Heart (tissue), 3 donors: ENCODE measurements around the genes PTMA and DIS3L2.

DNA sequence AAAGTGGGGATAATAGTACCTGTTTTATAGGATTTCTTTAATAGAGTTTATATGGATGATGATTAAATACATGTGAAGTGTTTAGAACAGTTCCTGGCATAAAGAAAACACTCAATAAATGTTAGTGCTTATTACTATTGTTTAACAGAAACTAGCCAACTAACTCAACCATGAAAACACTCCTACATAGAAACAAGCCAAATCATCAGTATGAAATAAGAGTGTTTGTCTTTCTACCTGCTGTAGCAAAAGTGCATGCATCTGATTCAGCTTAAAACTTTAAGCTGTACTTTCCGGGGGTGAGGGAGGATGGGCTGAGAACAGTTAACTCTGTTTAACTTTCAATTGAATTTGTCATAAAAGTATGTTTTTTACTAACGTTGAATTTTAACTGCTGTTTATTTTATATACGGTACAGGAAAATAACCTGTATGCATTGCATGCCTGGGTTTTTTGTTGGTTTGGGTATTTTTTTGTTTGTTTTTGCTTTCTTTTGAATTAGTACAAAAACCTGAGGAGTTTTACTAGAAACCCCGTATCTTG, 6.7 kb downstream of the HTR2B start:
- RAMPAGE, long total RNA, 2 experiments = no peak in any of the 2 experiments

GRCh38 chr2:231281168-231281792, 82.8 kb downstream of the ARMC9 start:
- RAMPAGE, long total RNA, 2 experiments = no peak in any of the 2 experiments

DNA sequence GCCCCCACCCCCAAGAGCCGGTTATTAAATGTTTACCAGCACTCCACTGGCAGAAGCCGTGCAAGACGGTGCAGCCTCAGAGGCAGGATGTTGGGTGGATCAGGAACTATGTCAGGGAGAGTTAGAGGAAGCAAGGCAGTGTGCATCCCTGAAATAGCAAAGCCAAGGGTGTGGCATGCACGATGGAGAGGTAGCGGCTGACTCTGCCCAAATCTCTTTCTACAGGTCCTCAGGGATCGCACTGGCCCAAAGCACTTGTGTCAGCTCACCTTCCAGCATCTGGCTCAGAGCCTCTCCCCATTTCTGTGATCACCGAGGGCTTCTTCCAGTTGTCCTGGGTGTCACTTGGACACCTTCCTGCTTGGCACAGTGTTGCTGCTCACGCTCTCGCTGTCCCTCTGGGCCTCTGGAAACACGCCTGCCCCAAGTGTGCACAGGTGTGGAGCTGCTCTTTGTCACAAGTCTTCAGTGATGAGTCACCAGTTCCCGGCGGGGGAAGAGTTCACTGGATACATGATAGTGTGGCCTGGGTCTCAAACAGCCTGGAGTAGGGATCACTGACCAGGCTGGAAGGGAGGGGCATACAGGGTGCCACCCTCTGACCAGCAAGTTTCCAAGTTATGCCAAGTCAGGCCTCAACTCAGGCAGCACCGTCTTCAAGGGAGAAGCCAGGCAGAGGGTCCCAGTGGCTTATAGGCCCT, 17.3 kb upstream of the B3GNT7 start:
- RAMPAGE, long total RNA, 2 experiments = no peak in any of the 2 experiments

DNA sequence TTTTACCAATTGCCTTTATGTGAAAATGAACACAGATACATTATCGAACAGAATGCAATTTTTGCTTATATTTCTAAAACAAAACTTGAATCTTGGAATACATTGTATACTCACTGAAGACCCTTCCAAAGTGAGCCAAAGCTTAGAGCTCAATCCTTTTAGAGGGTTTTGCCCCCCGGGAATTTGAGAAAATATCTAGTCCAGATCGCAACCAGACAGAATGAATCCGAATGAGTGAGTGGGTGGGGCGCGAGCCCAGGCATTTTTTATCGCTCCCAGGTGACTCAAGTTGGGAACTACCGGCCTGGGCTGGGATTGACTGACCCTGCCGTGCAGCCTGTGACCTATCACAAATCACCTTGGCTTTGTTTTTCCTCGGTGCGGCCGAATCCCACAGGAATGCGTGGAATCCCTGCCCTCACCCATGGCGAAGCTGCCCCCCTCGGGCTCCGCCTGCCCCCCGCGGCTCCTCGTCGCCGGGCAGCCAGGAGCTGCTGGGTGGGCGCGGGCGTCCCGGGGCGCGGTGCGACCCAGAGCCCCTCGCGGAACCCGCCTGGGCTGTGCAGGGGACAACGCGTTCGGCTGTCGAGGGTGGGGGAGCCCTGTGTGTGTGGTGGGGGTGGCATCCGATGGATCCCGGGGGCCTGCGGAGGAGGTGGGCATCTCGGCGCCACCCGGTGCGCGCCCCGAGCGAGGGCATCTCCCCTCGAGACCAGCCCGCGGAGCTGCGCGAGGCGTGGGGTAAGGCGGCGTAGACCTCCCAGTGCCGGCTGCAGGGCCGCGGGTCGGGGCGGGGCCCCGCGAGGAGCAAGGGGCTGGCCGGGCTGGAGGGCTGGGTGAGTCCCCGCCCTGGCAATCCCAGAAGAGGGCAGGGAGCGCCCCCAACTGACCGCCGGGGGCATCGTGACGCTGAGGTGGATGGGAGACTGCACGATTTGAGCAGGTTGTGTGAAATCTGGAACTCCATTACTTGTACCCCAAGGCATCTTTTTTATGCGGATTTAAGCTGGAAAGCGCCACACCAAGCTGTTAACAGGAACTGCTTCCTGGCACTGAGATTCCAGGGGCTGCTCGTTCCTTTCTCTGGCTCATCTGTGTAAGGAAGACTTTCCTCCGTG, 16.5 kb downstream of the B3GNT7 start:
- RAMPAGE, long total RNA, 2 experiments = no peak in any of the 2 experiments

DNA sequence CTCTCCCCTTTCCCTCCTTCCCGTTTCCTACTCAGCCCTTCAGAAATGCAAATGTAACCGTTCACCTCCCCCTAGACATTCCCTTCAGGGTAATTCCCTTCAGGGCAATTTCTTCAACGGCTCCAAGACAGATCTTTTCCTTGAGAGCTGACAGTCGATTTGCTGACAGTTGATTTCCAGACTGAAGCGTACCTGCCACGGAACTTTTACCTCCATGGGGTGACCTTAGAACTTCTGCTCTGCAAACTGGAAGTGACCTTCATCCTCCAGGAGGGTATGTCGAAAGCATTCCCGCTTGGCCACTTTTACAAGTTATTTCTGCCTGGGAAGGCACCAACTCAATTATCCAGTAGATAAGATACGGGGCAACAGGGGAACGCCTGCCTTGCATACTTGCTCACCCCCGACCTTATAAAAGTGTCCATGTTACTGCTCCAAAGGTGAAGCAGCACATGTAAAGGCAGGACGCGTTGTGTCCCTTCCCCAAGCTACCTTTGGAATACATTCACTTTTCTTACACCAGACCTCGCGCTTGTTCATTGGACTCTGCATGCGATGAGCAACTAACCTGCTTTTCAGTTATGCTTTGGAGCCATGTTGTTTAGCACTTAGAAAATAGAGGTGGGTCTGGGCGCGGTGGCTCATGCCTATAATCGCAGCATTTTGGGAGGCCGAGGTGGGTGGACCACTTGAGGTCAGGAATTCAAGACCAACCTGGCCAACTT, 18.6 kb downstream of the B3GNT7 start:
- RAMPAGE, long total RNA, 2 experiments = no peak in any of the 2 experiments

DNA sequence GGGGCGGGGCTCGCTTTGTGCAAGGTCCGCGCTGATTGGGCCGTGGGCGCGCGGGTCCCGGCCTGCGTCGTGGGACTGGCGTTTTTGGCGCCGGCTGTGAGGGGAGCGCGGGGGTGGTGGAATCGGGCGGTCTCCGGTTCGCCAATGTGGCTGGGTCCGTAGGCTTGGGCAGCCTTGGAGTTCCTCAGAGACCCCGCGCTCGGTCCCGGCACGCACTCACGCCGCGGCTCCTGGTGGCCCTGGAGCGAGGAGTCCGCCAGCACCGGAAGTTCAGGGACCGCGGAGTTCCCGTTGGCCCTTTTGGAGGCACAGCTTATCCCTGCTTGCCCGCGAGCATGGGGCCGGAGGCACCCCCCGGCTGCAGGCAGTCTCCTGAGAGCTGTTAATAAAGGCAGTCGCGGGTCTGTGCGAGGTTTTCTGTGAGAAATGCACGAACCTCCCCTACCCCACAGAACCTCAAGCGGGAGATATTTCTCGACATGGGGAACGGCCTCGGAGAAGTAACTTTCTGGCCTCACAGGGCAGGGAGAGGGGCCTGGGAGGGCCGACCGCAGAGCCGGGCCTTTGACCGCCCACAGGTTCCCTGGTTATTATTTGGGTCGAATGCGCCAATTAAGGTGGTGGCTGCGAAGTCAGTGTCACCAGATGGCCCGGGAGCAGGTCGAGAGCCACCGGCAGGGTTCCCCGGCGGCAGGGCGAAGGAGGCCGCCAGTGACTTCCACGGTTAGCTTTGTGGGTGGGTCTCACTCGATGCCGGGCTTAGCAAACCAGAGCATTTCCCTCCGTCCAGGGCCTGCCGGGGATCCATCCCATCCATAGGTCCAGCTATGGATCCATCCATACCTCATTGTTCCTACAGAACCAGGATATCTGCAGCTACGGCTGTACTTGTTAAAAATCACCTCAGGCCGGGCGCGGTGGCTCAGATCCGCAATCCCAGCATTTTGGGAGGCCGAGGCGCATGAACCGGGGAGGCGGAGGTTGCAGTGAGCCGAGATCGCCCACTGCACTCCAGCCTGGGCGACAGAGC, 714 bp upstream of the NCL start:
- RAMPAGE, long total RNA, 2 experiments = no peak in any of the 2 experiments

GRCh38 chr2:231707948-231708753, at the start of gene PTMA:
TSS of gene PTMA (plus strand) at chr2:231708525.
- RAMPAGE, long total RNA, 2 experiments = start-site peak on the plus strand in 2 of 2 experiments, at chr2:231708525-231708718 at its widest, 26 to 28,519 reads per replicate

DNA sequence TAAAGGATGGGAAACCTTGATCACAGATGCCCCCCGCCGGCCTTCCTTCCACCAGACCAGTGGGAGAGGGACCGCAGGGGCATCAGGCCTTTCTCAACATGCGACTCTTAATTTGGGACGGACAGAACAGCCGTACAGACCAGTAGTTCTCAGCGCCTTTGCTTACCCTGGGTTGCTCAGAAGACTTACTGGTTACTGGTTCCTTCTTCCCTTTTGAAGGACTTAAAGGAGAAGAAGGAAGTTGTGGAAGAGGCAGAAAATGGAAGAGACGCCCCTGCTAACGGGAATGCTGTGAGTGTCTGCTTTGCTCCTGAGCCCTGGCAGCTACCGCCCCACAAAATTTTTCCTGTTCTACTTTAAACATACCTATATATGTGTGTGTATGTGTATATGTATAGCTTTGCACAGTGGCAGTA, 2.8 kb downstream of the PTMA start:
- RAMPAGE, long total RNA, 2 experiments = no peak in any of the 2 experiments

GRCh38 chr2:231713268-231713480, 4.8 kb downstream of the PTMA start:
- RAMPAGE, long total RNA, 2 experiments = no peak in any of the 2 experiments

DNA sequence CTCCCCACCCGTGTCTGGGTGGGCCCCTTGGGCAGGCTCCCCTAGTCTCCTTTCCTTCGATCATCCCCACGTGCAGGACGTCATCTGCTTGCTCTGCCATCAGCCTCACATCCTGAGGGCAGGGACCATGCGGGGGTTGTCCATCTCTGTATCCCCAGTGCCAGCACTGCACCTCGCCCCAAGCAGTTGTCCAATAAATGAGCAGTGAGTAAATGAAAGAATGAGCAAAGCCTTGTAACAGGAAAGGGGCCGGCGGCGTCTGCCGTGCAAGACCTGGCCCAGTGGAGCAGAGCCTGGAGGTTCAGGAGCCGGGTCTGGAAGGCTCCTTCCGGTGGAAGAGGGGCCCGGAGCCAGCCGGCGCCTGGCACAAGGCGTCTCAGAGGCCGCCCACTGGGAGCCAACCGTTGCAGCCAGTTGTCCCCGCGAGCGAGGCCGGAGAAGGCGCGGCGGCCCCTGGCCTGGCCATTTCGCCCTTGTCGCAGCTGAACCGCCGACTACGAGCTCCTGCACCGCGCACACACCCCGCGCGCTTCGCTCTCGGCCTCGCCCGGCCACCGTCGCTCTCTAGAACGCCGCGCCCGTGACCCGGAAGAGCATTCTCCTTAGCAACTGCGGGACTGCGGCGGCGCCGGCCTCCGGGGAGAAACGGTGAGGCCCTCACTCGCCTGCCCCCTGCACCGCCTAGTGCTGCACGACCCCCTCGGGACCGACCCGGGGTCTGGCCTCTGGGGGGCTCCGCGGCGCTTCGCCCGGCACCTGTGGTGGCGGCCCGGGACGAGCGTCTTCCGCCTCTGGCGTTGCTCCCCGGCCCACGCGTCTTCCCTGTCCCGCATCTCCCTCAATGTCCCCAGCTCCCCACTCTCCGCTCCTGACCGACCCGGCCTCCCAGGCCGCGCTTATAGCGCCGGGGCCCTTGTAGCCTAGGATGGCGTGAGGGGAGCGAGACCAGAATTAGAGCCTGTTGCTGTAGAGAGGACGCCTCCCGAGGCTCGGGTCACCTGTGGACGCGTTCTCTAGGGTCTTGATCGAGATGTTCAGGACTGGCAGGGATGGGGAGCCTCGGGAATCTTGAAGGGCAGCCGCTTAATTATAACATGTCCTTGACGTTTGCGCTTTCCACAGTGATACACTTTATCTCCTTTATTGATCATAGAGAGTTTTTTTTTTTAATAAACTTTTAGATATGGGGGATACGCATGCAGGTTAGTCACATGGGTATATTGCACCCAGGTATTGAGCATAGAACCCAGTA, at the start of gene DIS3L2:
DIS3L2 (plus strand) TSS at position 596 of the 1,252 bp plus-strand sequence.
- RAMPAGE, long total RNA, 2 experiments = start-site peak on the minus strand in 1 of 2 experiments, centred at position 528 of the sequence, 14 reads per replicate

DNA sequence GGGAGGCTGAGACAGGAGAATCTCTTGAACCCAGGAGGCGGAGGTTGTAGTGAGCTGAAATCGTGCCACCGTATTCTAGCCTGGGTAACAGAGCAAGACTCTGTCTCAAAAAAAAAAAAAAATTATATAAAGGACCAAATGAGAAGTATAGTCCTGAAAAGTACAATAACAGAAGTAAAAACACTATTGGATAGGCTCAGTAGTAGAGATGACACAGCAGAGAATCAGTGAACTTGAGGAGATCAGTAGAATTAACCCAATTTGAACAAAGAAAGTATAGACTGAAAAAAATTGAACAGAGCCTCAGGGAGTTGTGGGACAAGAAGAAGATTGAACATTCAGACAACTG, 172.3 kb downstream of the DIS3L2 start:
- RAMPAGE, long total RNA, 2 experiments = no peak in any of the 2 experiments

DNA sequence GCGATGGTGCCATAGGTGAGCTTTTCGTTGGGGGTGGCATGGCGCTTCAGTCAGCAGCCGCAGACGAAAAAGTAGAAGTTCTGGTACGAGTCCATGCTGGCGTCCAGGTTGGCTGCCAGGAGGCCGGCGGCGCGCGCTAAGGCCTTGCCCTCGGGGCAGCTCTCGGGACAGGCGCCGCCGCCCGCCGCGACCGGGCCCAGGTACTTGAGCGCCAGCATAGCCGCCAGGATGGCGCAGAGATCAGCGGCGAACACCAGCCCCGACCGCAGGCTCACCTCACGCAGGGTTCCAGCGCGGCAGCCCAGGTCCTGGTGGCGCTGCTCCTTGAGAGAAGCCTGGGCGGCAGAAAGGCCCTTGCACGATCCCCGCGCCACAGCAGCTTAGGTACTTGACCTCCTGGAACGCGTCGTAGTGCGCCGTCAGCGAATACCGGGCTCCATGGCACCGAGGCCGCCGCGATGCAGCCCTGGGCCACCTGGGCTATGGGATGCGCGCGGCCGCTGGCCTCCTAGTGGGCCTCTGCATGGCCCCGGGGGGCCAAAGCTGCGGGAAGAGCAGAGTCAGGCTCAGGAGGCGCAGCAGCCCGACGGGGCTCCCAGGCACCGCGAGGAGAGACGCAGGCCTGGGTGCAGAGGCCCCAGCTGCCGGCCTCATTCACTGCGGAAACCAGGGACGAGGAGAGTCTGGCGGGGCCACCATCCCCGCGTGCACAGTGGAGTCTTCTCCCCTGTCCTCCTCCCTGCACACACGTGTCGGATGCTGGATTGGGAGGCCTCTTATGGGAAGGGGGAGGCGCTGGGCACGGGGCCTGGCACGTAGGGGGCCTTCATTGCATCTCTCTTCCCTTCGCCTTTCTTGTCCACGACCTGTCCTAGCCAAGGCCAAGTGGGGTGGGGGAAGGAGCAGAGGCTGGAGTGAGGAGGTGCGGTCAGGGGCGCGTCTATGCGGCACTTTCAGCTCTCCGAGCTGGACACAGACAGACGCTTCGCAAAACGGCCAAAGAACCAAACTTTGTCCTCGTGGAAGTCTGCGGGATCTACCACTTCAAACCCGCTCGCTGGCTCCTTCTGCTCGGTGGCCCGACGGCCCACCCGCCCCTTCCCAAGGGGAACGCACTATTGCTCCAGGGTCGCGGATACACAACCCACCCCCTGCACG, 13.1 kb downstream of the ALPG start:
- RAMPAGE, long total RNA, 2 experiments = no peak in any of the 2 experiments

DNA sequence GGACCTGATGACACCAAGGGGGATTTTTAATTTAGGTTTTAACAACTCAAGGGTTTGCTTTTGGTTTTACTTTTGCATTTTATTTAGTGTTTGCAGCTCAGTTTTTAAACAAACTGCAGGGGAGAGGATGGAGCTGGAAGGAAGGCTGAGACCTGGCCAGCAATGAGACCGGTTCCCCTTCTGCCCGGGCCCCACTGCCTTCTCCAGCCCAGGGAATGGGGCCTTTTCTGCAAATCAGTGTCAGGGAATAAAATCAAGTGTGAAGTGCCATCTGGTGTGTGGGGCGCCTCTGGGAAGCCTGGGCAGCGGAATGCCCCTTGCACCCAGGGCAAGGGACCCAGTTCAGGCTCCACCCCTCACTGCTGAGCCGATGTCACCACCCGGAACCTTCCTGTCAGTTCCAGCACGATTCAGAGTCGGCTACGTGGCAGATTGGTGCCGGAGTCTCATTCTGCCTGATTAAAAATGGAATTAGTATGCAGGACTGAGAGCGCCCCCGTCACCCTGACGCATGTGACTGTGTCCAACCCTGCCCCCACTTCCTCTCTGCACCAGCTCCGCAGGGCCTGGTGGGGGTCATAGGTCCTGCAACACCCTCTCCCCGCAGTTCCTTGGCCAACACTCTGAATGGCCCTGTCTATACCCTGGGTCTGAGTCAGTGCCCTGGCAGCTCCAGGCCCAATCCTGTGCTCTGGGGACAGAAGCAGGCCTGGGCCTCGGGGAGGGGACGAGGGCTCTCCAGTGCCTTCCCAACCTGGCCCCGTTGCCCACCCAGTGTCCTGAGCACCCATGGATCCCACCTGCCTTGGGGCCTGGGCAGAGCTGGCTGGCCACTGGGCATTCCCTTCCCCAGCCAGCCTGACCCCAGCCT, 8.2 kb upstream of the ALPI start:
- RAMPAGE, long total RNA, 2 experiments = no peak in any of the 2 experiments

- RAMPAGE, long total RNA, 2 experiments = no peak in any of the 2 experiments
These were observed 2.1 kb downstream of the ECEL1 start for GRCh38 chr2:232485436-232486093.

DNA sequence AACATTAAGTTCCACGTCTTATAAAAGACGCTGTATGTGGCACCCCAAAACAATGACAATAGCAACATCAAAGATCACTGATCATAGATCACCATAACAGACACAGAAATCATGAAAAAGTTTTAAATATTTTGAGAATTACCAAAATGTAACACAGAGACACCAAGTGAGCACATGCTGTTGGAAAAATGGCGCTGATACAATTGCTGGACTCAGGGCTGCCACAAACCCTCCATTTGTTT, 437 bp downstream of the TIGD1 start:
- RAMPAGE, long total RNA, 2 experiments = no peak in any of the 2 experiments

- RAMPAGE, long total RNA, 2 experiments = no peak in any of the 2 experiments
These were observed 20.5 kb downstream of the EIF4E2 start for GRCh38 chr2:232570945-232571357.

DNA sequence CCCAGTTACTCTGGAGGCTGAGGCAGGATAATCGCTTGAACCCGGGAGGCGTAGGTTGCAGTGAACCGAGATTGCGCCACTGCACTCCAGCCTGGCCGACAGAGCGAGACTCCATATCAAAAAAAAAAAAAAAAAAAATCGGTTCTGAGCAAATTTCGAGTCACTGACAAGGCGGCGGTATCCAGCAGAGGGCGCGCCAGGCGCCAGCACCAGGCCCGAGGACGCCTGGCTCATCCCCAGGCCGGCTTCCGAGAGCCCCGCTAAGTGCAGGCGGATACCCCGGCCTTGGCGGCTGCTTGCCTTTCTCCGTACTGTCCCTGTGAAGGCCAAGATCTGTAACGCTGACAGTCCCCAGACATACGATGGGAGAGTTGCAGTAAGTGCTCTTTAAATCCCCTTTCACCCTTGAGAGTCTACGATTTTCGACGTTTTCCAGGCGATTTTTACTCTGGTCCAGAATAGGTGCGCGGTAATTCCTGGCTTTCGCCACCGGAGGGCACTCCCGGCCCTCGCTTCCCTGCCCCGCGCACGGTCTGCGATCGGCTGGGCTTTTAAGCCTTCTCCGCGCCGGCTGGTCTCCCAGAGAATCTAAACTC, 27.5 kb upstream of the EFHD1 start:
- RAMPAGE, long total RNA, 2 experiments = no peak in any of the 2 experiments

DNA sequence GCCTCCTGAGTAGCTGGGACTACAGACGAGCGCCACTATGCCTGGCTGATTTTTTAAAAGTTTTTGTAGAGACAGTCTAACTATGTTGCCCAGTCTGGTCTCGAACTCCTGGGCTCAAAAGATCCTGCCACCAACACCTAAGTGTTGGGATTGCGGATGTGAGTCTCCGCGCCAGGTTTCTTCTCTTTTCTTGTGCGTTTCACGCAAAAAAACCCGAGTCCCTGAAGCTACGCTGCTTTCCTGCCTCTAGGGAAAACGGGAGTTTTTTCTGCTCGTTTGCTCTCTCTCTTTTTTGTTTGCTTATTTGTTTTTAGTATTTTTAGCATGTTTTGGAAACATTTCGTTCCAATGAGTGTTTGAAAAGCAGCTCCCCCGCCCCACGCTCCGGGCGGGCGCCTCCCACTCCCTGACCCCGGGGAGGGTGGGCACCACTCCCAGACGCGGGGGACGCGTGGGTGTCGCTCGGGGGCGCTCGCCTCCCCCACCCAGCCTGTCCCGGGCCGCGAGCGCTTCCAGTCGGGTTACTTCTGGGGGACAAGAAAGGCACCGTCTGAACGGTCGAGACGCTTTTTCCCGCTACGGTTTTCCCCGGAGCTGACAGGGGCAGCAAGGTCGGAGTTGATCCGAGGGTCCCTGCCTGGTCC, 538 bp upstream of the EFHD1 start:
- RAMPAGE, long total RNA, 2 experiments = no peak in any of the 2 experiments

GRCh38 chr2:232655276-232655850, 22.0 kb downstream of the EFHD1 start:
- RAMPAGE, long total RNA, 2 experiments = no peak in any of the 2 experiments

DNA sequence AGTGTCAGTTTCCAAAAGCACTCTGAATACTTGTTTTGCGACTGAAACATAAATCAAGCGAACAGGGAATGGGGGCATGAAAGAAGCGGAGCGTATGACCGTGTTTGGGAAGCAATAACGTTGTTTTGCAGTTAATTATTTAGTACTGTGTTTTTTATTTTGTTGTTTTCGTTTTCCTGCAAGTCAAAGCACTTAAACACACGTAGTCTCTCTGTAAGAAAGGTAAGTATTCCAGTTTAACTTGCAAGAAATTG, 882 bp downstream of the GIGYF2 start:
- RAMPAGE, long total RNA, 2 experiments = no peak in any of the 2 experiments